Left lung (tissue), 1 donor: ENCODE measurements around the genes OR8B4, MSANTD2, STT3A, DDX25 and RPUSD4.

GRCh38 chr11:124170057-124170808 lies 12.9 kb upstream of the OR10D3 start:
- PRO-cap, result no peak

DNA sequence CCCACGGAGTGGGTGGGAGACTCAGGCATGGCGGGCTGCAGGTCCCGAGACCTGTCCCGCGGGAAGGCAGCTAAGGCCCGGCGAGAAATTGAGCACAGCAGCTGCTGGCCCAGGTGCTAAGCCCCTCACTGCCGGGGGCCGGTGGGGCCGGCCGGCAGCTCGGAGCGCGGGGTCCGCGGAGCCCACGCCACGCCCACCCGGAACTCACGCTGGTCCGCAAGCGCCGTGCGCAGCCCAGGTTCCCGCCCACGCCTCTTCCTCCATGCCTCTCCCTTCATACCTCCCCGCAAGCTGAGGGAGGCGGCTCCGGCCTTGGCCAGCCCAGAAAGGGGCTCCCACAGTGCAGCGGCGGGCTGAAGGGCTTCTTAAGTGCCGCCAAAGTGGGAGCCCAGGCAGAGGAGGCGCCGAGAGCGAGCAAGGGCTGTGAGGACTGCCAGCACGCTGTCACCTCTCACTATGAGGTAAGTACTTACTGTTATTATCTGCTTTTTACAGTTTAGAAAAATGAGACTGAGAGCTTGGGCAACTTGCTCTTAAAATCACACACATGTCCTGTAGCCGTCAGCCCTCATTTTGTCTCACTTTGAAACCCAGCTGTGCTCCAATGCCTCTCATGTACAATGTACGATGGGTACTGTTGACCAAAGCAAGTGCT lies 12.2 kb upstream of the OR10D3 start:
- PRO-cap, result no peak

- PRO-cap, result no peak
These were observed at the start of gene OR8B4 for GRCh38 chr11:124424767-124425174. Gene OR8B4, minus strand, starts transcription at chr11:124424871.

DNA sequence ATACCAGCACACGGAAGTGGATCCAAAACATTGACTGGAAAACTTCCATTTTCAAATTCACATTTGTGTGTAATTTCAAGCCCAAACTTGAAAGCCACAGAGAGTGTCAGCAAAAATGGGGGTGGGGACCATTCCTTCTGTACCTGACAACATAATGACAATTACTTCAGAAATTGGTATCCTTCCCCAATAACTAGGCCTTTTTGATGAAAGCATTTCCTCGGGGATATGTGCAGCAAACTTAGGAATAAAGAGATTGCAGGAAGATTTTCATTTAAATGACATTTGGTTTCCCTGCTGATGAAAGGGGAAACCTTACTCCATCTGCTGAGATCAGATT lies 16.0 kb downstream of the SIAE start:
- PRO-cap, result no peak

GRCh38 chr11:124758793-124759303 lies 3.2 kb downstream of the ESAM start:
- PRO-cap, result bidirectional peak, plus-strand start at chr11:124759134, minus-strand start at chr11:124758851

- PRO-cap, result bidirectional peak, plus-strand start at chr11:124800436, minus-strand start at chr11:124800406; bidirectional peak, plus-strand start at chr11:124800721, minus-strand start at chr11:124800790
These were observed at the start of gene MSANTD2 for GRCh38 chr11:124800267-124801420. Gene MSANTD2, minus strand, starts transcription at chr11:124800406.

DNA sequence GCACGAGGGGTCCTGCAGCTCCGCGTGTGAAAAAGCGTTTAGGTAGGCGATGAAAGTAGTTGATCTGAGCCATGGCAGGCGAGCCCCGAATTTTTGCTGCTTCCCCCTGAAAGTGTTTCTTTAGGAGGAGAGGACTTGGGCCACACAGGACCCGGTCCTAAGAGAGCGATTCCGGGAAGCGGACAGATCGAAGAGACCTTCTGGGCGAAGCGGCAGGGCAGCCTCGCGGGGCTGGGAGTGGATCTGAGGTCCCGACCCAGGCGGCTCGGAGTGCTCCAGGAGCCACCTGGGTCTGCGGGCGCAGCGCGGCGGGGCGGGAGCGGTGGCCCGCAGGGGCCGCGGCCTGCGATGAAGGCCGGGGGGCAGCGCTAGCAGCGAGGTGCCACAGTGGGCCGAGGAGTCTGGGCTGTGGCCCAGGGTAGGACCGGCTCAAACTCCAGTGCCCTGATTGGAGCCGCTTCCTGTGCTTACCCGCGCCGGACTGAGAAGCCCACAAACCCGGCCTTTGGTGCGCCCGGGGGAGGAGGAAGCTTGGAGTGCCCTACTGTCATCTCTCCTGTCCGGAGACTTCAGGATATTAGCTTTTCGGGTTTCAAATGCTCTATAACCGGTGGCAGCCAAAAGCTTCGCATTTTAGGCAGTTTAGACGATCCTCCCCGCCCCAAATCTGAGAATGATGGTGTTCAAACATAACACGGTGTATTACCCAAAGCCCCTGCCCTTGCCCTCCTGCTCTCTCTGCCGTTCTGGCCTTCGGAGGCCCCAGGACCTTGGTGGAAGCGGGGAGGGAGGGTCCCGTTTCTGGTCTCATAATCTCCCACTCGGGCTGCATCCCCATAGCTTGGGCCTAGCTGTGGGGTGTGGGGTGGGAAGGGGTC lies 2.0 kb downstream of the PKNOX2 start:
- PRO-cap, result bidirectional peak, plus-strand start at position 495 of the sequence, minus-strand start at position 483 of the sequence

DNA sequence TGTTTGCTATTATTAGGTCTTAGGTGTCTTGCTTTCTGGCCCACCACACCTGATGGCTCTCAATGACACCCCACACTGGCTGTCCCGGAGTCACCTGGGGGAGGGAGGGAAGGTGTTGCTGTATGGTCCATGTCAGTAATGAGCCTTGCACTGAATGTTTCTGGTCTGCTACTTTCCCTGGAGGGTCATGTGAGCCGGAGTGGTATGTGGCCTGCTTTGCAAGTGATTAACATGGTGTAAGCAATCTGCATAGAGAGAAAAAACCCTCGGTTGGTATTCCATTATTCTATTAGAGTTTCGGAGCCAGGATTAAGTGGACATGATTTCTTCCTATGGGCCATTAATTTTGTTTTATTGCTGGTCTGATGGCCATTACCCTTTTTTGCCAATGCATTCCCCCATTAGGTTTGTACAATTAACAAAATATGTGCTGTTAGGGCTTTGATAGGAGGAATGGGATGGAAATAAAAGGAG lies 63.9 kb downstream of the PKNOX2 start:
- PRO-cap, result no peak

- PRO-cap, result no peak
These were observed 89.4 kb downstream of the PKNOX2 start for GRCh38 chr11:125253913-125254390.

- PRO-cap, result no peak
These were observed 97.0 kb downstream of the PKNOX2 start for GRCh38 chr11:125261474-125262084.

DNA sequence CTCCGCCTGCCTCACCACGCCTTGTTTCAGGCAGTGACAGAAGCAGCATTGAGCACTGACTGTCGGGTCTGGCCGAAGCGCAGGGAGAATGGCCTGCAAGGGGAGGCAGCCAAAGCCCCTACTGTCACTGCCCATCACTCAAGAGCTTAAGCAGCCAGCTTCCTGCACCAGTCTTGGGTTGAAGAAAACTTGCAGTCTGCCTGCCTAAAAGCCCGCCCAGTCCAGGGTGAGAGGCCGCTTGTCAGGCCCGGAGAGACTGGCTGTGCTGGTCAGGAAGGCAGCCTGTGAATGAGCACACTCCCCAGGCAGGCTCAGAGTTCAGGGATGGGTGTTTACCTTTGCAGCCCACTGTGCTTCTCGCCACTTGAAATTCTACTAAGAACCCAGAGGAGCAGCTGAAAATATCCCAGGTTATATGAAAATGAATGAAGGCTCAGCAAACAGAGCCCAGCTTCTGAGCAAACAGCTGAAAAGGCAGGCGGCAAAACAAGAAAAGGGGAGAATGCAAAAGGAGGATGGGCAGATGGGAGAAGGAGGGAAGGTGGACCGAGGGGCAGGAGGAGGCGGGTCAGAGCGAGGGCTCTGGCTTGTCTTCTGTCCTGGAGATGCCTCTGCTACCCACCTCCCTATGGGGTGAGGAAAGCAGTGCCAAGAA lies 108.4 kb downstream of the PKNOX2 start:
- PRO-cap, result no peak

DNA sequence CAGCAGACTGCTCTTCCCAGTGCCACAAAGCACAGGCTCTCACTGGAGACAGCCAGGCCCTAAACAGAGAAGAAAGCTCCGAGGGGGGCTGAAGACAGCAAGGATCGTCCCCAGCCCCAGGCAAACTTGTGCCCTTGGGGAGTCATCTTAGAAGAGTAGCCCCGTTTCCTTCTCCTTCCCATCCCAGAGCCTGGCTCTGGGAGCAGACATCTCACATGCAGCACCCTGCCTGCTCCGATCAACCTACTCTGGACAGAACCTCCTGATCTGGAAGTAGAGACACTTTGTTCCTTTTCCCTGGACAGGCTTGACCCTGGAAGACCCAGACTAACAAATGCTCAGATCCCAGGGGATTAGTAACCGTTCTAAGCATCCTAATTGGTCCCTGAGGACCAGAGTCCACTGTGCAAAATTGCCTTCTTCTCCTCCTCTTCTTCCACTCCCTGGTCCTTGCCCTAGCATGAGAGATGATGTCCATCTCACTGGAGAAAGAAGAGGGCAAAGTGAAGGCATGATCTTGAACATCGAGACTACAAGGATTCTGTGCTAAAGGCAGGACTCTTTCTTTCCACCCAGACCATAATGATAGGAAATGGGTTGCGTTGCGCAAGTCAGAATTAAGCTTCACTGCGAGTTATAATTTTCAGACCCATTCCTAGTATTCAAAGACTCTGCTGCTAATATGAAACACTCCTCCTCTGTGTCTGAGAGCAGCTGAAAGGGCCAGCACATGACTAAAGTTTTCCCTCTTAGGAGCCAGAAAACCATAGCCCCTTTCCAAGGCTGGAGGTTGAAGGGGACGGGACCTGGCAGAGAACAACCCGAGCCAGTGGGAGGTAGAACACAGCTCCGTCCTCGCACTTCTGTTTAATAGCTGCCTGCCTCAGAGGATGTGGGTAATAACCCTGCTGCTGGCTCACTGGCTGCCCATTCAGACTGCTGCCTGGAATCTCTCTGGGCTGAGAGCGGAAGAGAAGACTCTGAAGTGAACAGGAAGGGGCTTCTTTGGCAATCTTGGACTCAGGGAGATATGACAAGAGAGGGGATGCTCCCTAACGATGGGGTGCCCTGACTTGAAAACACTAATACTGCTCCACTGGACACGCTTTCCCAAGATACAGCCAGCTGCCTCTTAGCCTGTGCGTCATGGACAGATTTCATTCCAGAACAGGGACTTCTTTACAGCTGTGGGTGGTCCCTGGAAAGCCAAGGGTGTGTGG lies 157.3 kb downstream of the FEZ1 start:
- PRO-cap, result no peak

DNA sequence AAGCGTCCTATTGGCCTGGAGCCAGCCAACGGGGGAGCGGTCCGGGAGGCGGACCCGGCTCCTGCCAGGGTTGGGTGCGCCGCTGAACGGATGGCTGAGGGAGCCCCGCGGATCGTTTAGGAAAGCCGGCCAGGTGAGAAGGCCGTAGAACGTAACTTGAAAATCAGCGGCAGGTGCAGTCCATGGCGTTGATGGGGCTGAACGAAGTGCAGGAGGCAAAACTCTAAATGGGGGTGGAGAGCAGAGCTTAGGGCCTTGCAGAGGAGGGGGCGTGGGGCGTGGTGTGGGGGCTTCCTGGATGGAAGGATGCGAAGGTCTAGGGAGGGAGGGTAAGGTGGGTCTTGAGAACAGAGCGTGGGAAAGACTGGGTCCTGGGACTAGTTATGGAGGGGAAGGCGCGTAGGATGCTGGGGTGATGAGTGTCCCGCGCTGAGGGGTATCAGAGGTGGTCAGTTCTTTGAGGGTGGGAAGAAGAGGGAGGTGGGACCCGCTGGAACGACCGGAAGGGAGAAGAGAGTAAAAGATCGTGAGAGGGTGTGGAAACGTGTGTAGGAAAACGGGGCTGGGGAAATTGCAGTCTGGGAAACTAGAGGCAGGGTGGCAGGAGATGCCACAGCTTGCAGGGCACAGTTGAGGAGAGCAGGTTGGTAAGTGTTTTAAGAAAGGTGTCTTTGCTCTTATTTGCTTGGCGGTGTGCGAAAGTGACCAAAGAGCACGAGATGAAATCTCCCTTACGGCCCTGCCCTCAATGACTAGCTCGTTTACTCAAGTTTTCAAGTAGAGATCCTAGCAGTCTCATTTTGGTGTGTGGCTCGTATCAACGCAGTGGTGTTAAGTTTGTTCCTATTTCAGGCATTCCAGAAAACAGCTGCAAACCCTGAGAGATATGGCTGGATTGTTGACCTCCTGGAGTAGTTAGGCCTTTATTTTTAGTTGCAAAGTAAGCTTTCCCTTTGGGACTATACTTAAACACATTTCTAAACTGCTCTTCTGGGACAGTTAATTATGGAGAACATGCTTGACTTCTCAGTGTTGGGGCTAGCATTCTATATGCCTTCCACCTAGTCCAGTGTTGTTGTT lies at the start of gene STT3A:
Gene STT3A, plus strand, starts transcription at position 67 of the 1,080 bp plus-strand sequence.
- PRO-cap, result bidirectional peak, plus-strand start at position 82 of the sequence, minus-strand start outside the sequence; unidirectional peak, plus-strand start at position 157 of the sequence; bidirectional peak, plus-strand start at position 798 of the sequence, minus-strand start at position 459 of the sequence

- PRO-cap, result no peak
These were observed at the start of gene DDX25 for GRCh38 chr11:125903891-125904937. Gene DDX25, plus strand, starts transcription at chr11:125904508.

DNA sequence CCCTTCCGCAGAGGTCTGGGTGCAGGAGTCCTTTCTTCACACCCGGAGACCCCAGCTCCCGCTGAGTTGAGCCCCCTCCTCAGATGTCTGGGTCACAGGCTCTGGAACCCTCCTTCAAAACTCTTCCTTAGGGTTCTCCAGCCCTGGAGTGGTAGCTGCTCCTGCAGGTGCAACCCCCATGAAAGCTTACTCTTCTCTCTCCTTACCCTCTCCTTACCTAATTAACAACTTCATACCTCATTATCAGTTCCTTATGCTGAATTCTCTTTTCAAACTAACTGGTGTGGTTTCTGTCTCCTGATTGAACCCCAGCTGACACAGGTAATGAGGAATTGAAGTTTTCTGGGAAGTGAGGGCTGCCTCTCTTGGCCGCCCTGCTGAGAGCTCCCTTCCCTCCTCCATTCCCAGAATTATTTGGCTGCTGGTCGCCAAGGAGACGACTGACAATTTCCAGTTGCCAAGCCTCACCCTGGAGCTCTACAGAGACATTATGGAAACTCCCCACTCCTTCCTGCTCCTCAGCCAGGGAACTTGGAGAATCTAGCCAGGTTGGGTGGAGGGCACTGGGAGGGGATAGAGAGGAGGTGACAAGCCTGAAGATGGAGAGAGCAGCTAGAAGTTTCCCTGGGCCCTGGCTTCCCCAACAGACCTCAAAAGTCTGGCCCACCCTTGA lies 7.0 kb upstream of the VSIG10L2 start:
- PRO-cap, result no peak

DNA sequence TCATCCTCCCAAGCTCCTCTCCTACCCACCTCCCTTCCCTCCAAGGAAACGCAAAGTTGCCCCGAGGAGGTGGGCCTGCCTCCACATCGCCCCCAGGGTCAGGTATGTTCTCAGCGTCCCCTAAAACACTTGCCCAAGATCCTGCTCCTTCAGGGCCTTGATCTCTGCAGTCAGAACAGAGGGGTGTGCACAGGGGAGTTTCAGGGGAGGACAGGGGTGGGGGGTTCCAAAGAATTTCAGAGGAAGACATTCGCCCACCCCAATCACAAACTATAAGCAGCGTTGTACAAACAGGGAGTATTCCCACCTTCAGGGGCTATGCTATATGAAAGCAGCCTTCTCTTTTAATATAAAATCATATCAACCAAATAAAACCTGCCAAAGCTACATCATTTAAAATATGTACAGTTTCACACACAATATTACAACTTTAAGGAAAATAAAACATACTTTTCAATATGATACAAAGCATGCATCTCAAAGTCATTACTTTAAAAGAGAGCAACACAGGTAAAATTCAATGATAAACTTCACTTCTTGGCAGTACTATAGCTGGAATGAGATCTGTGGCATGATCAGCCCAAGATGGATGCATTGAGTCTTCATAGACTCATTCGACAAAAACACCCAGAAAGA lies 11.4 kb downstream of the VSIG10L2 start:
- PRO-cap, result no peak

- PRO-cap, result bidirectional peak, plus-strand start at chr11:126113841, minus-strand start at chr11:126113713
These were observed 50.9 kb upstream of the CDON start for GRCh38 chr11:126113366-126114090.

GRCh38 chr11:126139387-126139880 lies 72.0 kb downstream of the RPUSD4 start:
- PRO-cap, result no peak

DNA sequence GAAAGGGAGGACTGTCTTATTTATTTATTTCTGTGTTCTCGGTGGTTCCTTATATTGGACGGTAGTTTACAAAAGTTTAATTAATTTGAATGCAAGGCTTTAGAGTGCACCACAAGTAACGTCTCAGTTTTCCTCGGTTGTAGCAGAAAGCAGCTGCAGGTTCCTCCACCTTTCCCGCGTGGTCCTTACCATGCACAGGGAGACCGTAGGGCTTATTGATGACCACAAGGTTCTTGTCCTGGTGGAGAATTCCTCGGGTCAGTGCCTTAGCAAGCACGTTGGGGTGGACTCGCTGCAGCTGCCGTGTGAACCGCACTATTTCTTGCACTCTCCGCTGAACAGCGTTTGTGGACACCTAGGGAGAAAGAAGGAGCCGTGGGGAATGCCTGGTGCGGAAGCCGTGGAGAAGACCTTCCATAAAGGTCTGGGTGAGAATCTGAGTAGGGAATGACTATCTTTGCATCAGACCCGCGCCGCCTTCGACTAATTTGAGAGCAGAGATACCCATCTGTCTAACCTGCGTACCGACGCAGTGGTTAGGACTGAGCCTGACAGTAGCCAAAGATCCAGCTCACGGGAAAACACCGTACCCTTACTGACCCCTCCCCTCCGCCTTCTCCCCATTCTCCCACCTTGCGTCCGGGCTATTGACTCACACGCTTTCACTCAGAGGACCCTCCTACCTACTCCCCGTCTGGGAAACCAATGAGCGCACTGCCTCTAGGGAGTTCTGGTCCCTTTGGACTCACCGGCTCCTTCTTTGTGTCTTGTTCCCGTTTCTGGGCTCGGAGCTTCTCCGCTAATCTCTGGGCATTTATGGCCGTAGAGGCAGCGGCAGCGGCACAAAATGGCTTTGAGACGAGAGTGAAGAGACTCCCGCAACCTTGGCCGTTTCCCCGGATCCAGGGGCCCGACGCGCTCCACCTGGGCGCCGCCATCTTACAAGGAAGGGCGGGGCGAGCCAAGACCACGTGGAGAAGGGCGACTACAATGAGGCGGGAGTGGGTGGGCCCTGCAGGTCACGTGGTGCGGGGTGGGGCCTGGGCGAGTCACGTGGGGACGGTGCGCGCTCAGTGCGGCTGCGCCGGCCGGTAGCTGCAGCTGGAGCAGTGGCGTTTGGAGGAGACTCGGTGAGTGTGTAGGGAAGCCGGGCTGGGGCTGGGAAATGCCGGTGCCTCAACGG lies at the start of gene RPUSD4:
Gene RPUSD4, minus strand, starts transcription at position 950 of the 1,183 bp plus-strand sequence.
- PRO-cap, result bidirectional peak, plus-strand start at position 1,052 of the sequence, minus-strand start at position 941 of the sequence

- PRO-cap, result no peak
These were observed 6.7 kb downstream of the SRPRA start for GRCh38 chr11:126261706-126262741.